ENCODE data around the gene STK32A.

- PRO-cap = no peak
Observed at GRCh38 chr5:146059171-146060370, 45.8 kb downstream of the PLAC8L1 start.

DNA sequence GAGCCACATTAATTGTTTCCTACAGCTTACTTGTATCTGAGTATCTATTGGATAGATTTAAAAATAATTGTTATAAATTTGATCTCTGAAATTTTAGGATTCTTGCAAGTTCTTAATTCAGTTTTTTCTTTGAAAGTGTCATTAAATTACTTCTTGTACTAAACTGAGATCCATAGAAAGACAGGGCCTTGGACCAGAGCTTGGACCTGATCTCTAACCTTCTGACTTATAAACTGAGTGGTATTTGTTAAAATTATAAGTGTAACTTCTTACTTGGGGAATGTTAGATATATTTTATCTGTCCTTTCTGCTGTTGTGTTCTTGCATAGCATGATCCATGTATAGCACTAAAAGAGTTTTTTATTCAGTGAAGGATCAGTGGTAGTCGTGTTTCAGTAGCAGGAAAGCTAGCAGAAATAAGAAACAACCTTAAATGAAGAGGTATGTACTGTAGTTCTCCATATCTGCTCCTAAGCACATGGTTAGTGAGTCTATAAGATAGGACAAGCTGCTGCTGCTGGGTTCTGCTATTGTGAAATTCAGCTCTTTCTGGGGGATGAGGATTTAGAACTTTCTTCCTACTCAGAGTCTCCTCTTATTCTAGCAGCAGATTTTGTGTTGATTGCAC is 23.8 kb downstream of the TCERG1 start:
- PRO-cap = no peak

DNA sequence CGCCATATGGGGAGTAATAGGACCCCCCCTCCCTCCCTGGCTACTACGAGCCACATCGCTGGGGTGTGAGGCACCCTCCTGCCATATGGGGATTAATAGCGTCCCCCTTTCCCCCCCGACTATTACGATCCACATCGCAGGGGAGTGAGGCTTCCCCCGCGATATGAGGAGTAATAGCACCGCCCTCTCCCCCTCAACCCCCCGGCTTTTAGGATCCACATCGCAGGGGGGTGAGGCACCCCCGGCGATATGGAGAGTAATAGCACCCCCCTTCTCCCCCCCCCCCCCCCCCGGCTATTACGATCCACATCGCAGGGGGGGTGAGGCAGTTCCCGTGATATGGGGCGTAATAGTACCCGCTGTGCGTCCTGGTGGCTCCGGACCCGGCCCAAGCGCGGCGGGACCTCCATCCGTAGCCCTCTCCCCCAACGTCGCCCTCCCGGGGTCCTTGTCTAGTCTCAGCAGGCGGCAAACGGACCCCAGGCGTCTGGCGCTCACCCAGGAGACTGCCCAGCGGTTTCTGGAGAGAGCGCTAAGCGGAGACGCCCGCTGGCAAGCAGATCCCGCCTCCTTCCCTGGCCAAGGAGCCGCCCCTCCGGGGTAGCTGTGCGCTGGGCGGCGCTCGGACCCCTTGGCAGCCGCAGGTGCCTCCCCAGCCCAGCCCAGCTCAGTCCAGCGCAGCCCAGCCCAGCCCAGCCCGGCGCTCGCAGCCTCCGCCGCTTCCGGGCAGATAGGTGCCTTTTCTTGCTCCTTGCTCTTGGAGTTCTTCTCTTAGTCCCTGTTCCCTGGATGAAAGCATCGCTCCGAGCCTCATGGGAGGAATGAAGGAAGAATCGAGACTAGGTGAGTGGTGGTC is at the start of gene STK32A:
Gene STK32A (plus strand): TSS at position 670 of the 856 bp plus-strand sequence.
- PRO-cap = no peak

DNA sequence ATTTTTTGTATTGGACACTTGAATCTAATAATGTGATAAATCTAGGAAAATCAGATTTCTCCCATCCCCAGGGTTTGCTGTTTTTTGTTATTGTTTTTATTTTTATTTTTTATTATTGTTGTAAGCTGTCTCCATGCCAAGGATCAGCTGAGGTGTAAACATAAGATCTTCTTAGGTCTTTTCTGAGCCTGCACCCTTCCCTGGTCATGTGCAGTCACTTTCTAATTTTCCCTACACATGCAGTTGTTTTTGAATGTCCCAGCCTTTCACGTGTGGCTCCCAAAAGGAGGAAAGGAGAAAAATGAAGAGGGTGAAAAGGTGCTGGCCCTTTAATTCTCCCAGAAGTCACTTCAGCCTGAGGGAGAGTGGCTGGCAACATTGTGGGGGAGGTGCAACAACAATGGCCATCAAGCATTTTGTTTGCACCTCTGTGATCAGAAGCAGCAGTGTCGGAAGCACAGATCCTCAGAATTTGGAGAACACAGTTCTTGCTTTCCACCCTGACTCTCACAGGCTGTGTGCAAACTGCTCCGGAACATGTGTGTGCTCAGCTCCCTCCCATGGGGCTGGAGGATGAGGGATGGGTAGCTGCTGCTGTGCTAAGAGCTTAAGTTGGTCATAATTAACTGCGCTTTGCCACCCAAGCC is 127.2 kb downstream of the DPYSL3 start:
- PRO-cap = no peak

- PRO-cap = no peak
Observed at GRCh38 chr5:147453294-147453818, 56.5 kb downstream of the DPYSL3 start.

- PRO-cap = no peak
Observed at GRCh38 chr5:147748444-147749033, 34.0 kb downstream of the JAKMIP2 start.

GRCh38 chr5:147780746-147781433 is 1.6 kb downstream of the JAKMIP2 start:
- PRO-cap = no peak

- PRO-cap = no peak
Observed at GRCh38 chr5:147804930-147805532, 22.5 kb upstream of the JAKMIP2 start.

DNA sequence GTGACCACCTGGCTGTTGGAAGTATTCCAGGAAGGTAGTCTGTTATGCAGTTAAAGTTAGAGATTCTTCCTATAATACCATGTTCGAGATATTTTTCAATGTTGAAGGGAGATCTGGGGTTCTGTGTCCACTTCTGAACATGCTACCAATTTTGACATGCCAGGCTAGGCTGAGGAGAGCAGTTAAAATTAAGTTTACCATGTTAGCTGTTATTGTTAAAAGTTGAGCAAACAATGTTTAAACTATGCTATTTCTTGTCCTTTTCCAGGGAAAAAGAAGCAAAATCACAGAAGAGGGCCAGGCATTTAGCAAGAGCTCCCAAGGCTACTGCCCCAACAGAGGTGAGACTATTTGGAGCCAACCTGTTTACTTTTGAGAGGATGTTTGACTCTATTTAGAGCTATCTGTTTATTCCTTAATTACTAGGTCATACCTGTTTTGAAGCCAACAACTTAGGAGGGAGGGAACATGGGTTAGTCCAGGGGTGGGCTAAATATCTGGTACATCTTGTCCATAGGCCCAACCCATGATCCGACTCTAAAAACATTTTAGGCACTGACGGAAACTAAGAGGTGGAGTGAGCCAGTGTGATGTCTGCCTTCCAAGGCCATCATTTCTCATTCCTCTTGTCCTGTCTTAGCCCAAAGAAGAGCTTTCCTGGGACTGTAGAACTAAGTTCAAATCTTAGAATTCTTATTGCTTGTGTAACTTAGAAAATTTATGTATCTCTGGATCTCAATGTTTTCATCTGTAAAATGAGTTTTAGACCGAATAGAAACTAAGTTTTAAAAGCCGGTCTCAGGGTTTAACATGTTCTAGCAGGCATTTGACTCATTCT is 8.3 kb downstream of the SPINK5 start:
- PRO-cap = no peak

- PRO-cap = no peak
Observed at GRCh38 chr5:148089344-148089663, 25.5 kb downstream of the SPINK5 start.

DNA sequence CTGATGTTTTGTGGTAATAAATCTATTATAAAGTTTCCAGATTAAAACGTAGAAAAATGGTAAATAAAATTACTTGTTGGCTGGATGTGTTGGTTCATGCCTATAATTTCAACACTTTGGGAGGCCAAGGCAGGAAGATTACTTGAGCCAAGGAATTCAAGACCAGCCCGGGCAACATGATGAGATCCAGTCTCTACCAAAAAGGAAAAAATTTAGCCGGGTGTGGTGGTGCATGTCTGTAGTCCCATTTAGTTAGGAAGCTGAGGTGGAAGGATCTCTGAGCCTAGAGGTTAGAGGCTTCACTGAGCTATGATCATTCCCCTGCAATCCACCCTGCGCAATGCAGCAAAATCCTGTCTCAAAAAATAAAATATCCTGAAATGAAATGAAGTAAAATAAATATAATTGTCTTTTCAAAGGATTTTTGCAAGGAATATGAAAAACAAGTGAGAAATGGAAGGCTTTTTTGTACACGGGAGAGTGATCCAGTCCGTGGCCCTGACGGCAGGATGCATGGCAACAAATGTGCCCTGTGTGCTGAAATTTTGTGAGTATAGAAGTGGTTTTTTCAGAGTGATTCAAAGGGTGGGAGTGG is 30.3 kb downstream of the SPINK5 start:
- PRO-cap = no peak

DNA sequence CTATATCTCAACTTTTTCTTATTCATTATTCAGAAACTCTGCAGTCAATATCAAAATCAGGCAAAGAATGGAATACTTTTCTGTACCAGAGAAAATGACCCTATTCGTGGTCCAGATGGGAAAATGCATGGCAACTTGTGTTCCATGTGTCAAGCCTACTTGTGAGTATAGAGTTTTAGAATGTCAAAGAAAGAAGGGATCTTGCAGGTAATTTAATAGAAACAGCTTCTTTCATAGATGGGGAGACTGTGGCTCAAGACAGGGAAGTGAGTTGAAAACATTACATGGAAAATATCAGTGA is 34.0 kb downstream of the SPINK5 start:
- PRO-cap = no peak

DNA sequence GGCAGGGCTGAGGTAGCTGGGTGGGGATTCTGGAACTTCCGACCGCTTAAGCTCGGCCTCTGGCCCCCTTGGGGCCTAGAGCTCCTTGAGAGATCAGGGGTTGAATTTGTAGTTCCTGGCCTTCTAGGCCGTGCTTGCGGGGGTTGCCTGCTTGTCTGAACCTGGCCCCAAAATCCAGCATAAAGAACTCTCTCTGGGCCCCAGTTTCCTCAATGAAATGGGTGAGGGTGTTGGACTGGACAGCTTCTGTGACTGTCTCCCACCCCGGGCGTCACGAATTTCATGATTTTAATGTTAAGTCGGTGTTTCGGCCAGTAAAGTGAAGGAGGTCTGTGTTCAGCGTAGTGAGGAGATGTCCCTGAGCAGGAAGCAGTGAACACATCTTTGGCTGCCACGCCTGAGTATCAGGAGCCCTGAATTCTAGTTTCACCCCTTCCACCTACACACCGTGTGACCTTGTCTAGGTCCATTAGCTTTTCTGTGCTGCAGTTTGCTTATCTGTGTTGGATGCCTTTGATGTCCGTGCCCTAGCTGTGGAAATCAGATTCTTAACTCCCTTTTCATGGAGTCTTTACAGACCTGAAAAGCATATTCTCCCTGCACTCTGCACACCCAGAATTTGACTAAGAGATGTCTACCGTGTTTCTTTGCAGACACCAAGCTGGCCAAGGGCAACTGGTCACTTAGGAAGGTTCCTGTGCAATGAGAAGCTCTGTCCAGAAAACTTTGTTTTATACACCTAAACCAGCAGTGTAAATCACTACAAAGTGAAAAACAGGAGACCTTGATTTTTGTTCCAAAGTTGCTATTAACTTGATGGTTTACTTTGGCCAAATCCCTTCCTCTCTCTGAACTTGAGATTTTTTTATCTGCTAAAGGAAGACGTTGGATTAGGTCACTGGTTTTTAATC is 600 bp downstream of the FBXO38 start:
- PRO-cap = no peak

GRCh38 chr5:148465595-148466277 is 82.0 kb downstream of the FBXO38 start:
- PRO-cap = no peak

GRCh38 chr5:148825462-148825965 is 897 bp upstream of the ADRB2 start:
- PRO-cap = no peak

- PRO-cap = no peak
Observed at GRCh38 chr5:148828196-148829123, 2.0 kb downstream of the ADRB2 start.

- PRO-cap = no peak
Observed at GRCh38 chr5:148848202-148848998, 22.0 kb downstream of the ADRB2 start.

GRCh38 chr5:148855387-148856085 is 29.1 kb downstream of the ADRB2 start:
- PRO-cap = no peak

DNA sequence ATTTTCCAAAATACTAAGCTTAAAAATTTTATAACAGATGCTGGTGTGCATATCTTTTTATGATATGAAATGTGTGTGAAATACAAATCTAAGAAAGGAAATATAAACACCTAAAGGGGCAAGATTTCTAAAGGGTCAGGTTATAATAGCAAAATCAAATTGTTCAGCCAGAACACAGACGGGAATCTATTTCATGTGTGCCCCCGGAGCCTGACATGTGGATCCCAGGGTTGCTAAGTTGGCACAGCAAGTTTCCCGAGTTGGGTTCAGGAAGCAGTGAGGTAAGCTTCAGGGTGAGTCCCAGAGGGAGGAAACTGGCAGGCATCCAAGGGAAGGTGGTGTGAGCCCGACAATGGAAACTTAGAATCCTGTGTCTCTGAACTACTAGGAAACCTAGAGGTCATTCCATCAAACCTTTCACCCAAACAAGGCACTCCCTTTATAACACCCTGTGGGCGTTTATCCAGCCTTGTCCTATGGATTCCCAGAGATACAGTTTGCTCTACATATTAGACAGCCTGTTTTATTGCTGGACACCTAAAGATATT is 98.4 kb downstream of the ADRB2 start:
- PRO-cap = no peak

- PRO-cap = no peak
Observed at GRCh38 chr5:148966286-148966704, 96.6 kb downstream of the SH3TC2 start.